ENCODE results near the genes ZNF146, ZNF566, ZNF850 and WDR87.

- PRO-cap, result bidirectional peak, plus-strand start at chr19:36014541, minus-strand start at chr19:36014201
Observed at GRCh38 chr19:36014329-36015151, 527 bp upstream of the ALKBH6 start.

DNA sequence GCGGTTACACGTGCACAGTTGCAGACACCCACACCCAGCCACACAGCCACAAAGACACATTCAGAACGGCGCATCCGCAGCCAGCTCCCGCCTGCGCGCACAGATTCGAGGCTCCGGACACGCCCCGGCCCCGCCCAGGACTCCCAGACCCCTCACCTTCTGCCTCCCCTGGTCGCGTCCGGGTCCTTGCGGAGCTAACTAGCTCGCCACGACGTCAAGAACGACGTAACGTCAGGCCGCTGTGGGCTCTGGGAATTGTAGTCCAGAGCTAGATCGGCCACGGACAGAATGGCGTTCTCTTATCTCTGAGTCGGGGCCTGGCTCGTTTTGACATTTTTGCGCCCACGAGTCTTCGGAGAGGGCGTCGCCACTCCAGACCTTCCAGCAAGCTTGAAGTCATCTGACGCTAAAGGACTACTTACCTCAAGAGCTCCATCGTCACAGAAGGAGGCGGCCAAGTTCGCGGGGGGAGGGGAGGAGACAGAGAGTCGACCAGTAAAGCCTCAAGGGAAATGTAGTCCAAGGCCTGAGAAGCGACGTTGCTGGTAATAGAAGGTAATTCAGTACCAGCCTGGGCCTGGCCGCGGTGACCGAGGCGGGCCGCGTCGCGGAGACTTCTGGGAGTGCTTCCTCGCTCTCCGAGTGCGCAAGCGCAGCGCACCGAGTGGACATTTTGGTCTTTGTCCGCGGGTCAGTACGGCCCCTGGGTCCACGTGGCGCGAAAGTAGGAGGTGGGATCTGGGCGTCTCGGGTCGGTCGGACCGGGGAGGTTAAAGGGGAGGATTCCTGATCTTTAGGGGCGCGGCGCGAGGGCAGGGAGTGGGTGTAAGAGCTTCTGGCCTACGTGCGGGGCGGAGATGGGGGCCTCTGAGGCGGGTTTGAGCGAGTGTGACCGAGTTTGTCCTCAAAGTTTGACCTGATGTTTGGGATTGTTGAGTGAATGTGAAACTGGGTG, at the start of gene ZNF146:
TSS of gene ZNF146 (plus strand) at position 641 of the 955 bp plus-strand sequence.
- PRO-cap, result bidirectional peak, plus-strand start at position 264 of the sequence, minus-strand start at position 137 of the sequence; bidirectional peak, plus-strand start at position 677 of the sequence, minus-strand start at position 619 of the sequence

GRCh38 chr19:36238063-36239482, 23.7 kb downstream of the ZNF146 start:
- PRO-cap, result no peak

DNA sequence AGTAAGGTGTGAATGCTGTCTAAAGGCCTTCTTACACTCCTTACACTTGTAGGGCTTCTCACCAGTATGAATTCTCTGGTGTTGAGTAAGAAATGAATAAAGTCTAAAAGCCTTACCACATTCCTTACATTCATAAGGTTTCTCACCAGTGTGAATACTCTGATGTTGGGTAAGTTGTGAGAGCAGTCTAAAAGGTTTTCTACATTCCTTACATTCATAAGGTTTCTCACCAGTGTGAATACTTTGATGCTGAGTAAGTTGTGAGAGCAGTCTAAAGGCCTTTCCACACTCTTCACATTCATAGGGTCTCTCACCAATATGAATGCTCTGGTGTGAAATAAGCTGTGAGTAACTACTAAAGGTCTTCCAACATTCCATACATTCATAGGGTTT, 38.8 kb downstream of the ZFP14 start:
- PRO-cap, result no peak

- PRO-cap, result bidirectional peak, plus-strand start at chr19:36489633, minus-strand start at chr19:36489513
Observed at GRCh38 chr19:36488640-36489757, at the start of gene ZNF566. Gene ZNF566 (minus strand): TSS chr19:36489561.

DNA sequence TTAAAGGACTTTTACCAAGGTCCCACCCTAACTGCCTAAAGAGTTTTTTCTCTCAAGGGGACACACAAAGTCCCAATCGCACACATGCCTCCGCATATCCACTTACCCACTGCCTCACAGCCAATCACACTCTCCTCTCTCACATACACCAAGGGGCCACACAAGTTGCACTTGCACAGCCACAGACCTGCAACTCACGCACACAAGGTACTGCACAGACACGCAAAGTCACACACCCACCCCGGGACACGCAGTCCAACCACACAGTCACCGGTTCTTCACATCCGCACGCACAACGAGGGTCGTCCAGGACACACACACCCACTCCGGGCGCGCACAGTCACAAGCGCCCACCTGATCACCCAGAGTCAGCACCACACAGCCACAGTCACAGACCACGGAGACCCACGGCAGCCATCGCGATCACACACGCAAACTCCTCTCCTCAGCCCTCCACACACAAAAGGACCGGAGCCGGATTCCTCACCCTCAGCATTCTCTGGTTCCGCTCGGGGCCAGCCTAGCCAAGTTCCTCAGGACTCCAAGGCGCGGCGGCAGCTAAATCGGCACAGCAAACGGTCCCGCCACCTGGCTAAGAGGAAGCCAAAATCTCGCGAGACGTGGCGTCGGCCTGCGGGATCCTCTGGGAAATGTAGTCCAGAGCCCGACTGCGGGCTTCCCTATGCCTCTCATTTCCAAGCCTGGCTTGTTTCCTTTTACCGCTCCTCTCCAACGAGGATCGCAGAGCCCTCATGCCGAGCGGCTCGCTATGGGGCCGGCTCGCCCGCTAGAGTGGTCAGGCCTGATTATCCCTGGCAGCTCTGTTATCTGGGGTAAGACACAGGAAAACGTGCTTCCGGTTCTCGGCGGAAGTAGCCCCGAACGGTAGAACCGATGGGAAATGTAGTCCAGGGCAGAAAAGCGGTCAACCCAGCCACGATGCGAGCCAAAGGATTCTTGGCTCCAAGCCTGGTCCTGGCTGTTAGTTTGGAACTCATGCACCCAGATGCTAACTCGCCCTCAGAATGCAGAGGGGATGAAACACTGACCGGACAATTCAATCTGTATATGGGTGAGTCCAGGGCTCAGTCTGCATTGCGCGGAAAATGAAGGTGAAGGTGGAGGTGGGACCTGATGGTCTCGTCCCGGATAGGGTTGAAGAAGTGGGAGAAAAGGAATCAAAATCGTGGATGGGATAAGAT, at the start of gene ZNF850:
TSS of gene ZNF850 (minus strand) at position 570 of the 1,202 bp plus-strand sequence.
- PRO-cap, result unidirectional peak, minus-strand start at position 593 of the sequence

- PRO-cap, result no peak
Observed at GRCh38 chr19:37361959-37362623, 8.8 kb upstream of the ZNF527 start.

DNA sequence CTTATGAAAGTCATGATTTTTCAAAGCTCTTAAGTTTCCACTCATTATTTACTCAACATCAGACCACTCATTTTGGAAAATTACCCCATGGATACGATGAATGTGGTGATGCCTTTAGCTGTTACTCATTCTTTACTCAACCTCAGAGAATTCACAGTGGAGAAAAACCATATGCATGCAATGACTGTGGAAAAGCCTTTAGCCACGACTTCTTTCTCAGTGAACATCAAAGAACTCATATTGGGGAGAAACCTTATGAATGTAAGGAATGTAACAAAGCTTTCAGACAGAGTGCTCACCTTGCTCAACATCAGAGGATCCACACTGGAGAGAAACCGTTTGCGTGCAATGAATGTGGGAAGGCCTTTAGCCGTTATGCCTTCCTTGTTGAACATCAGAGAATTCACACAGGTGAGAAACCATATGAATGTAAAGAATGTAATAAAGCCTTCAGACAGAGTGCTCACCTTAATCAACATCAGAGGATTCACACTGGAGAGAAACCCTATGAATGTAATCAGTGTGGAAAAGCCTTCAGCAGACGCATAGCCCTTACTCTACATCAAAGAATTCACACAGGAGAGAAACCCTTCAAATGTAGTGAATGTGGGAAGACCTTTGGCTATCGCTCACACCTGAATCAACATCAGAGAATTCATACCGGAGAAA, 18.0 kb downstream of the ZNF527 start:
- PRO-cap, result no peak

- PRO-cap, result bidirectional peak, plus-strand start at chr19:37907269, minus-strand start at chr19:37907058
Observed at GRCh38 chr19:37906317-37907346, at the start of gene WDR87. Gene WDR87 (minus strand): TSS chr19:37906594.

DNA sequence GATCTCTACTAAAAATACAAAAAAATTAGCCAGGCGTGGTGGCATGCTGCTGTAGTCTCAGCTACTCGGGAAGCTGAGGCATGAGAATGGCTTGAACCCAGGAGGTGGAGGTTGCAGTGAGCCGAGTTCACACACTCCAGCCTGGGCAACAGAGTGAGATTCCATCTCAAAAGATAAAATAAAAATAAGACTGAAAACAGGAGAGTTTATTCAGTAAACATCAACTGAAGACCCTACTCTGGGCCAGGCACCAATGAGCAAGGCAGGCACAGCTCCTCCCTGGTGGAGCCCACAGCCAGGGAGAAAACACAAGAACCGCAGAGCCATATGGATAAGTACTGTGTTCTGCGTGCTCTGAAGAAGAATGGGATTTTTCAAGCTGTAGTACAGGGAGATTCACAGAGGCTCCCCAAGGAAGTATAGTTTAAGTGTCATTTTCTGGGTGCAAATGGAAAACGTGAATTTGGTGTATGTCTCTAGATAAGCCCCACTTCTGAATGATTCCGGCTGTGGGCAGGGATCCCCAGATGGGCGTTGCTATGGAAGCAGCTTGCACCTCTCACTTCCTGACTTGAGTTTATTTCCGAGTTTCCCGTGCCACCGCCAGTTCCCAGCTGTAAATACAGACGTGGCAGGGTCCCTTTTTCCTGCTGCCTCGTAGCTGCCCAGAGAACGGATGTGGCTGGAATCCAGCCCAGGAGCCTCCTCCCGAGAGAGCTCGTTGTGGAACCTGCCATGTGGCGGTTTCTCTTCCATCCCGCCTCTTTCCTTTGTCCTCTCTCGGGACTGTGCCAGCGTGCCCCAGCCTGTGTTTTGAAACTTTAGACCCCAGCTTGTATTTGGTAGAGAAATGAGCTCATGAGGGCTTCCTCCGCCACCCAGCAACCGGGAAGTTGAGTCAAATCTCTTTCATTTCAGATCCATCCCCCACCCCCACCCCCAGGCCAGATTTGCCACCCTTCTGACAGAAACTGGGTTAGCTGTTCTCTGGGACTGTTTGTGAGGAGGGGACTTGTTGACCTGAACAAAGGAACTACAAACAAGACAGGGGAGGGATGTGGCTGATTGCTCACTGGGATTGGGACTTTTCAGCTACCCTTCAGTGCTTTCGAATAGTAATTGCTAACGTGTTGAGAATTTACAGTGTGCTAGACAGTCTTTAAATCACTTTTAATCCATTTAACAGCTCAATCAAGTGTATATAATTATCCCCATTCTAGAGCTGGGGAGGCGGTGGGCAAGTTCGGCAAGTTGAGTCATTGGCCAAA, 96.4 kb downstream of the SIPA1L3 start:
- PRO-cap, result unidirectional peak, plus-strand start at position 315 of the sequence; bidirectional peak, plus-strand start at position 366 of the sequence, minus-strand start at position 360 of the sequence; bidirectional peak, plus-strand start at position 612 of the sequence, minus-strand start at position 674 of the sequence

- PRO-cap, result no peak
Observed at GRCh38 chr19:38209994-38210951, 13.7 kb downstream of the DPF1 start.

GRCh38 chr19:38228469-38228980, 4.5 kb upstream of the DPF1 start:
- PRO-cap, result no peak

DNA sequence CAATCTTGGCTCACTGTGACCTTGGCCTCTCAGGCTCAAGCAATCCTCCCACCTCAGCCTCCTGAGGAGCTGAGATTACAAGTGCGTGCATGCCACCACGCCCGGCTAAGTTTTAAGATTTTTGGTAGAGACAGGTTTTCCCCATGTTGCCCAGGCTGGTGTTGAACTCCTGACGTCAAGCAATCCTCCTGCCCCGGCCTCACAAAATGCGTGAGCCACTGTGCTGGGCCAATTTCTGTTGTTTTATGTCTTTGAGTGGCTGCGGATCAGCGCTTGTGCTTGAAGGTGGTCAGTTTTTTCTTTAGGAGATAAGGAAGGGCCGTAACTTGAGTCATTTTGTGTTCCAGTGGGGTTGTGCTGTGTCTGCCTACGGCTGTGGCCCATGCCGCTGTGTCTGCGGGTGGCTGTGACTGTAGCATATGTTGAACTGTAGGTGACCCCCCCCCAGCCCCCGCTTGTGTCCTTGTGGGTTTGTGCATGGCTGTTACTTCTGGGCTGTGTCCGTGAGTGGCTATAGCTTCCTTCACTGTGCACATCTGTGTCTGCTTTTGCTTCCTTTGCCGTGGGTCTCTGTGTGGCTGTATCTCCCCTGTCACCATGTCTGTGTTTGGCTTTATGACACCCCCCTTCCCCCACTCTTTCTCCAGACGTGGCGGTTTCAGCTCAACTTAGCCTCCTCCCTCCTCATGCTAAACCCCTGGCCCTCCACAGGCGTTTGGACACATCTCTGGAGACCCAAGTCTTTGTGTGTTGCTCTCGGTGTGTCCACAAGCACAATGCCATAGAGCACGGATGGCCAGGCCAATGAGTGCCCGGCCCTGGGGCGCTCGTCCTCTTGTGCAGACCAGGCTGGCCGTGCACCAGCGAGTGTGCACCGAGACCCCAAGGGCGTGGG, 741 bp downstream of the PPP1R14A start:
- PRO-cap, result no peak

GRCh38 chr19:38278088-38278701, 13.8 kb downstream of the SPINT2 start:
- PRO-cap, result no peak

DNA sequence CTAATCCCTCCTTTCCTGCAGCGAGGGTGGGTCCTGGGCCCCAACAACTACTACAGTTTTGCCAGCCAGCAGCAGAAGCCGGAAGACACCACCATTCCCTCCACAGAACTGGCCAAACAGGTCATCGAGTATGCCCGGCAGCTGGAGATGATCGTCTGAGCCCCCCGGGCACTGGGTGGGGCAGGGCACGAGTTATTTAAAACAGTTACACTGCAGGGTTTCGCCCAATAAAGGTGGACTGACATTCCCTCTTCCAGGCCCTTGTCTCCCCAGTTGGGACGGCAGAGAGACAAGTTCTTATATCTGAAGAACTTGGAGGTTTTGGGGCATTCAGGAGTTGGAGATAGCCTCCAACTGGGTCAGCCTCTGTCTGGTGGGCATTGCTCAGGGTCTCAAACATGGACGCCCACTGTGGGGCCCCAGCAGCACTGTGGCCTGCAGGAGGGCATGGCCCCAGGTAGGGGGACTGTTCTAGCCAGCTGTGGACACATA, 4.6 kb downstream of the GGN start:
- PRO-cap, result no peak

DNA sequence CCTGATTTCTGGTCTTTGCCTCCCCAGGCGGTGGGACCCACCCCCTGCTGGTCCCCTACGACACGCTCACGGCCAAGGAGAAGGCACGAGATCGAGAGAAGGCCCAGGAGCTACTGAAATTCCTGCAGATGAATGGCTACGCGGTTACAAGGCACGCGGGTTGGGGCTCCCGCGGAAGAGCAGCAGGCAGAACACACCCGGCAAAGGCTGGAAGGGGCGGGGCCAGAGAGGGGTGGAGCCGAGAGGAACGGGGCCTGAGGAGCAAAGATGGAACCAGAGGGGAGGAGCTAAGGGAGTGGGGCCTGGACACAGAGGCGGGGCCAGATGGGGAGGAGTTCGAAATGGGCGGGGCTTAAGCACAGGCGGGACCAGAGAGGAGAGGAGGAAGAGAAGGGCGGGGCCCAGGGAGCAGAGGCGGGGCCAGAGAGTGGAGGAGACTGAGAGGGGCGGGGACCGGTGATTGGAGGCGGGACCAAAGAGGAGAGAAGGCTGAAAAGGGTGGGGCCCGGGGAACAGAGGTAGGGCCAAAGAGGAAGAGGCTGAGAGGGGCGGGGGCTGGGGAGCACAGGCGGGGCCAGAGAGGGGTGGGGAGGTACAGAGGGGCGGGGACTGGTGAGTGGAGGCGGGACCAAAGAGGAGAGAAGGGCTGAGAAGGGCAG, 73.4 kb downstream of the RYR1 start:
- PRO-cap, result no peak

GRCh38 chr19:38595743-38596707, 21.7 kb downstream of the MAP4K1 start:
- PRO-cap, result no peak

DNA sequence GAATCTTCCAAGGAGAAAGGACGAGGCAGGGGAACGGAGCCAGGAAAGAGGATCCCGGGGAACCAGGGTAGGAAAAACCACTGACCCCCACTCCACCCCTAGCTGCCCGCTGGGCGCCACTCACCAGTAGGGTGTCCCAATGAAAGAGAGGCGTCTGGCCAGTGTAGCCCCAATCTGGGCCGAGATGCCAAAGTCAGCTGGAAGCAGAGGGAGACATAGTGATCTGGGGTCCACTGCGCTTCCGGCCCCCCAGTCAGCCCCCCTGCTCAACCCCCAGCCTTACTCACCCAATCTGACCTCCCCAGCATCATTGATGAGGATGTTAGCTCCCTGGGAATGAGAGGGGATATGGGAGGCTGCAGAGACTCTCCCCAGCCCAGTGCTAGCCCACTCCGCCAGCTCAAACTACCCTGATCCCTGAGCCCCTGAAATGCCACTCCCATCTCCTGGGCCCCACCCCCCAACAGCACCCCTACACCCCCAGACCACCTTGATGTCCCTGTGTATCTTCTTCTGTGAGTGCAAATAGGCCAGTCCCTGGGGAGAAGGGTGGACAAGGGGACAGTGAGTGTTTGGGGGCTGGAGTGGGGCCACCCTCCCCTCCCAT, 3.9 kb downstream of the MAP4K1 start:
- PRO-cap, result no peak

DNA sequence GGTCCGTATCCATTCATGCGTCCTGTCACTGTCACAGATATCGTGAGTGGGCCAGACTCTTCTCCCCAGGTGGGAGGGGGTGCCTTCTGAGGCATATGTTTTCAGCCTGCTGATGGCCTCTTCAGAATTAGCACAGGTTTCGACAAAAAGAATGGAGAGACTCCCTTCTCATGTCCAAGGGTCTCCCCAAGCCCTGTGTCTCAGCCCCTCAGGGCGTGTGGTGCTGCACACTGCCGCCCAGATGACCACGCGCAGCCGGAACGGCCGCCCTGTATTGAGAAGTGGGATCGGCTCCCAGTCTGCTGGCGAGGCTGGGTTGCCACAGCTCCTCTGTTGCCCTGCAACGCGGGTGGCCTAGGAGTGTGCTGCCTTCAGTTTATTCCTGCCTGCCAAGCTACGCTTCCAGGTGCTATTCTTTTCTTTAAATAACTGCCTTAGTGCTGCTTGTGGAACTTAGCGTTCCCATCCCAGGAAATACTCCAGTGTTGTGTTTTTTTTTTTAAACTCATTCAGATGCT, 16.4 kb downstream of the ACTN4 start:
- PRO-cap, result no peak

DNA sequence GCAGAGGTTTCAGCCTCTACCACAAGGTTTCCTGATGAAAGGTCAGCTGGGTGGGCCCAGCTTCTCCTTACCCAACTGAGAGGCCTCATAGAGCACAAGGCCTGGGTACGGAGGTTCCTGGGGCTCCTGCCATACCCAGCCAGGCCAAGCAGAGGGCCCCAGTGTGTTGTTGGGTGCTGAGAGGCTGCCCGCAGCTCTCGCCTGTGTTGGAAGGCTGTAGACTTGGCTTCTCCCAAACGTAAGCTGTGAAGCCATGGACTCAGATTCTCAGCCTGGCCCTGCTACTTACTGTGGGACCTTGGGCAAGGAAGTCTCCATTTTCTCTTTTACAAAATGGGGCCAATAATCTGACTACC, 28.2 kb downstream of the ACTN4 start:
- PRO-cap, result no peak